Duodenum (tissue), 1 donor: Measurements from ENCODE around the genes RGPD3, GCC2 and RANBP2.

DNA sequence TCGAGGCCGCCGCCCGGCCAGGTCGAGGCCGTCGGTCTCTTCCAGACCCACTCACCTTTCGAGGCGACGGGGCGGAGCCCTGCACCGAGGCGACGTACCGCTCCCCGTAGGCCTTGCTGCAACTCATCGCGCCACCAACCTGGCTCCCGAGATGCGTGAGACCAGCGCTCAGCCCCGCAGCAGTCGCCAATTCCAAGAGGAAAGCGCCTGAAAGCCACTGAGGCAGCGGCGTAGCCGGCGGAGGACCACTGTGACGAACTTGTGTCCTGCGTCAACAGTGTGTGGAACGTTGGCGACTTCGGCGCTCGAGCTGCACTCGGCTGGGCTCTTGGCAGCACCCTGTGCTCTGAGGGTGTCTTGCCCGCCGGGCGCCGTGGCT lies at the start of gene RGPD3:
Gene RGPD3 (minus strand): TSS at position 252 of the 379 bp plus-strand sequence.
- PRO-cap: no peak

- PRO-cap: no peak
Observed at GRCh38 chr2:106561370-106562063, 74.4 kb downstream of the CD8B2 start.

DNA sequence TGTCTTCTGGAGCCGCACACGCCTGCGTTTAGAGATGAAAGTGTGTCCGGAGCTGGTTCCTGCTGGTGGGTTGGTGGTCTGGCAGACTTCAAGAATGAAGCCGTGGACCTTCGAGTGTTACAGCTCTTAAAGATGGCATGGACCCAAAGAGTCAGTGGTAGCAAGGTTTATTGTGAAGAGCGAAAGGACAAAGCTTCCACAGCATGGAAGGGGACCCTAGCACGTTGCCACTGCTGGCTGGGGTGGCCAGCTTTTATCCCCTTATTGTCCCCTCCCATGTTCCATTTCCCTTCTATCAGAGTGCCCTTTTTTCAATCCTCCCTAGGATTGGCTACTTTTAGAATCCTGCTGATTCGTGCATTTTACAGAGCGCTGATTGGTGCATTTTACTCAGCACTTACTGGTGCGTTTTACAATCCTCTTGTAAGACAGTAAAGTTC lies 90.0 kb downstream of the CD8B2 start:
- PRO-cap: no peak

DNA sequence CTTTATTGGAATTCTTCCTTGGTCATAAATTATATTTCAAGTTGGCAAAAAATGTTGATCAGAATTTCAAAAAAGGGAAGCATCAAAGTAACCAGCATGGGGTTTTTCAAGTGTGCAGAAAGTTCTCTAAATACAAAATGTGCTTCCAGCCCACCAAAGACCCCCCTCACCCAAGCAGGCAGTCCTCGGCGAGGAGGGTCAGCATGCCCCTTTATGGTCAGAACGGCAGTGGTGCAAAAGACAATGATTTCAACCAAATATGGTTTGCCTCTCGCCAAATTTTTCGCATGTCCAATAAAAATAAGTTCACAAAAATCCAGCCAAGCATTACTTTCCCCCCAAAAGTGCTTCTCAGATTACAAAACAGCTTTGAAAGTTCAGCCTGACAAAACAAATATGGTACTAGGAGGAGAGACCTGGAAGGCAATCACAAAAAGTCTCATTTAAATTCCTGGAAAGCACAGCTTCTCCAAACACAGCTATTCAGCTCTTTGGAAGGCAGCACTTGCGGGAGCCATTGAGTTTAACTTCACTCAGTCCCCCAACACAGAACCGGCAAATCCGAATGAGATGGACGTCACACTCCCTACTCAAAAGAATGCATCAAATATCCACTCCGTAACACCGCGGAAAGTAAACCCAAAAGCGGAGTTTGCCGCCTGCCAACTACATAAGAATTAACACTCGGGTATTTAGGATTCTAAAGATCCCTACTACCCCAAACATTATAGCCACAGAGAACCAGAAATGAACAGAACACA lies 782 bp downstream of the ST6GAL2 start:
- PRO-cap: no peak

DNA sequence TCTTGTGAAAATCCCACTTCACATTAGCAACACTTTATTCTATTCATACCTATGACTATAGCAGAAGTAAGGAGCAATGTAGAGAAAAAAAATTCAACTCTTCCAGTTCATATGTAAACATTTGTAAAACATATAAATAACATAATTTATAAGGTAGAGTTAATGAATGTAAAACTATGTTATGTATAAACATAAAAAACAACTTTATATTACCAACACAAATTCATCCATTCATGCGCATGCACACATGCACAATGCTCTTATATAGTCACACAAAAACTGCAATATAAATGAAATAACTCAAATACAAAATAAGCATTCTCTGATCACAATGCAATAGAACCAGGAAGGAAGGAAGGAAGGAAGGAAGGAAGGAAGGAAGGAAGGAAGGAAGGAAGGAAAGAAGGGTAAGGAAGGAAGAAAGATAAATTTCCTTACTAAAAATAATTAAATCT lies 381.8 kb upstream of the RGPD4 start:
- PRO-cap: no peak

DNA sequence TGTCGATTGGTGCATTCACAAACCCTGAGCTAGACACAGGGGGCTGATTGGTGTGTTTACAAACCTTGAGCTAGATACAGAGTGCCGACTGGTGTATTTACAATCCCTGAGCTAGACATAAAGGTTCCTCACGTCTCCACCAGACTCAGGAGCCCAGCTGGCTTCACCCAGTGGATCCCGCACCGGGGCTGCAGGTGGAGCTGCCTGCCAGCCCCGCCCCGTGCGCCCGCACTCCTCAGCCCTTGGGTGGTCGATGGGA lies 79.7 kb upstream of the RGPD4 start:
- PRO-cap: no peak

GRCh38 chr2:108267868-108268211 lies 20.9 kb upstream of the SULT1C2 start:
- PRO-cap: no peak

DNA sequence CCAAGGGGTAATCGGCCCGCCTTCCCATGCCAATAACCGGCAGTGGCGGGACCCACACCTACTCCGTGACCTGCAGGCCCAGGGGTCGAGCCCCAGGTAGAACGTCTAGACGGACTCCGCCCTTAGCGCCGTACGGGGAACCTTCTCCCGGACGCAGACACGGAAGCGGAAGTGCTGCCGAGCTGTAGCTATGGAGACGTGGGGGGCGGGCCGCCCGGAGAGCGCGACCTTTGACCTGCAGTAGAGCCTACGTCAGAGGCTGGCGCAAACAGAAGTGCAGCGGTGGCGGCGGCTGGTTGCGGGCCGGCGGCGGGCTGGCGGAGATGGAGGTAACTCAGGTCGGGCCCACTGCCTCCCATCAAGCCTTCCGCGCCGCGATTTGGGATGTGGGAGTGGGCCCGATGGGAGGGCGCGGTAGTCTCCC lies at the start of gene GCC2:
Gene GCC2 (plus strand): TSS at position 255 of the 424 bp plus-strand sequence.
- PRO-cap: bidirectional peak, plus-strand start at position 271 of the sequence, minus-strand start at position 159 of the sequence

GRCh38 chr2:108594745-108595799 lies 60.8 kb downstream of the LIMS1 start:
- PRO-cap: no peak

DNA sequence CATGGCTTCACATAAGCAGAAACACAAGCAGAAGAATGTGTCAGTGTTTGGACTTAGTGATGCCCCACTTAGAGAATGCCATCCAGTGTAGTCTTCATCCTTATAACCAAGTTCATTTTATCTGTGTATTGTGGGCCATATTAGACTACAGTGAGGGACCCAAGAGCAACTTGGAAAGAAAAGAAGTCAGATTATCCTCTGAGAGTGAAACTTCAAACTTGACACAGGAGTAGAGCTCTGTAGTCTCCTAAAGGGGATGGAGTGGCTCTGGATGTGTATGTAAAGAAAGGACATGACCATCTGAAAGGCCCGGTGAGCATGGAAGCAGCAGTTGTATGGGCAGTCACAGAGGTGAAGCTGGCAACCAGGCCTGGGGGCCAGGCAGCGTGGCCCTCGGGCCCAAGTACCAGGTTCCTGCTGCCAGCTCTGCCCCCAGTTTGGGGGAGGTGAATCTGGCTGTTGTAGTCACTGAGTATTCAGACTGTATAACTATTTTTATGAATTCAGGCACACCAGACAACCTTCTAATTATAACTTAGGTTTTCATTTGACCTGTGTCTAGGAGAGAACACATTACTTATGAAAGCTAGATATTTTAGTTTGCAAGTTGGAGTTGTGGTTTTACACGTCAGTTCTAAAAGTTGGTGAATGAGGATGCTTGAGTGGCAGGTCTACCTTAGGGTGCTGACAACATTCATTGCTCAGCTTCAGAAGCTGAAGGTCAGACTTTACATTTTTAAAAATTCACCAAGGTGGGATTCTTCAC lies 71.5 kb downstream of the LIMS1 start:
- PRO-cap: no peak

- PRO-cap: no peak
Observed at GRCh38 chr2:108606868-108607488, 72.7 kb downstream of the LIMS1 start.

DNA sequence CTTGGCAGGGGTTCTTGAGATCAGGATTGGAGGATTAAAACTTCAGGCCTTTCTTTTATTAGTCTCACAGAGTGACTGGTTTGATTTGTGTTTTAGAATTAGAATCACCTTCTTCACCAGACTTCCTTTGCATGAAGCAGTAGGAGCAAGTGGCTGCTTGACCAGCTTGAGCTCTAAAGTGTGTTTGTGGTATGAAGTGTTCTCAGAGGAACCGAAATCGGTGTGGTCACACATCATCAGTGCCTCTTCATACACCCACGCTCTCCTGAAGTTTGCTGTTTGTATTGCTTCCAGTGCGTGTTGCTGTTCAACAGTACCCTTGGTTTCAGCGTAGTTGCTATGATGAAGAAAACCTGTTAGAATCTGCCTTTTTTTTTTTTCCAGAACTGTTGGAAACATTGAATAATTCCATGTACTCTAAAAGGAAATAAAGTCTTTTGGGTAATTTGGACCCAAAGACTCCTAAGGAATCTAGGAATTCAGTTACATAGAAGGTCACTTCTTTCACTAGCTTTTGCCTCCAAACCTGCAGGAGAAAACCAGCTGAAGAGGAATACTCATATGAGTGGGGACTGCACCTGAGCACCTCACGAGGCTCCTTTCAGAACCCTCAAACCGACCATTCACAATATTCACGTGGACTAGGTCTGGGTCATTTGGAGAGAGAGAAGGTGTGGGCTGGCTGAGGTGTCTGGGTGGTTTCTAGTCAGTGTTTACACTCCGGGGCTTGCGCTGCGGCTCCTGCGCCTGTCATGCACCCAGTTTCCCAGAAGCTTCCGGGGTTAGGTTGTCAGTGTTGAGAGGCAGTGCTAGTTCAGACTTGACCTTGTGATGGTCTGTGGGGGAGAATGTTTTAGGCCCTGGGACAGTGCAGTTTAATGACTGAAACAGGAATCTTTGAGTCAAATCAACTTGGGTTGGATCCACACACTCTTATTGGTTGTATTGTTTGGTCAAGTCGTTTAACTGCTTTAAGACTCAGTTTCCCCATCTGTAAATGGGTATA lies 78.1 kb downstream of the LIMS1 start:
- PRO-cap: bidirectional peak, plus-strand start at position 787 of the sequence, minus-strand start at position 715 of the sequence

GRCh38 chr2:108623579-108624271 lies 89.5 kb downstream of the LIMS1 start:
- PRO-cap: no peak

GRCh38 chr2:108661877-108662554 lies 57.3 kb upstream of the RANBP2 start:
- PRO-cap: no peak

- PRO-cap: bidirectional peak, plus-strand start at chr2:108719549, minus-strand start at chr2:108719383; unidirectional peak, minus-strand start at chr2:108719961
Observed at GRCh38 chr2:108719198-108720002, at the start of gene RANBP2. Gene RANBP2, plus strand, starts transcription at chr2:108719482.

DNA sequence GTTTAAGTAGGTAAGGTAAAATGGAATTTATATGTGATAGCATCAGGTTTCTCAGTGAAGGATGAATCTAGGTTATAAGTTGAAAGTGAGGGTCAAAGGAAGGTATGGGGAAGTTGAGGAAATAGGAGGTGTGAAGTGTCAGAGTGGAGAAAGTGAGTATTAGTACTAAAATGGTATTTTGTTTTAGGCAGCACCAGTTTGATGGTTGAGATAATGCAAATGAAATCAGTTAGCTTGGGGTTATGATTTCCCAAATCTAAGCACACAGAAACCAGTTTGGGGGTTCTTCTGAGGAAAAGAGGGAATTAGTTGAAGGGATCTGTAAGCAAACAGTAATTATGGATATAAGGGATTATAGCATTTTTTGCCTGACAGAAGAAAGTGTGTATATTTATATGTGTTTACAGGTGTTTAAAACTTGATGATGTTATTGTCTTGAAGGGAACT lies 14.9 kb downstream of the RANBP2 start:
- PRO-cap: no peak

GRCh38 chr2:108763202-108764465 lies 22.9 kb upstream of the CCDC138 start:
- PRO-cap: no peak

GRCh38 chr2:108767457-108767906 lies 19.1 kb upstream of the CCDC138 start:
- PRO-cap: no peak

- PRO-cap: no peak
Observed at GRCh38 chr2:108774105-108774459, 12.5 kb upstream of the CCDC138 start.

GRCh38 chr2:108957978-108958243 lies 31.1 kb downstream of the EDAR start:
- PRO-cap: no peak